Thoracic aorta endothelial cell (primary cell): Measurements from ENCODE around the genes CCDC181, VAMP4 and DNM3.

DNA sequence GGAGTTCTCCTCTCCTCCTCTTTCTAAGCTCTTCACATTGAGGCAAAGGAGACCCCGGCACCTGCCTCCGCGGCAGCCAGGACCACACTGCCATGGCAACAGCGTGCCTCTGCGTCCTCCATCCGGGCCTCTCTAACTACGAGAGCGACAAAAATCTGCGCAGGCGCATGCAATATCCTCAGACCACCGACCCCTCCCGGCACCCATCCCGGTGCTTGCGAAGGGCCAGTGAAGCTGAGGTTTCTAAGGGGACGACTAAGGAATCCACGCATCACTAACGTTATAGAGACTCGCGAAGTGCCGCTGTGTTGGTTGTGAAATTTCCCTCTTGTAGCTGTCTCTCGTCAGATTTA, at the start of gene CCDC181:
Gene CCDC181 (minus strand): TSS at position 146 of the 353 bp plus-strand sequence.
- CAGE, long polyA plus RNA, result no peak

DNA sequence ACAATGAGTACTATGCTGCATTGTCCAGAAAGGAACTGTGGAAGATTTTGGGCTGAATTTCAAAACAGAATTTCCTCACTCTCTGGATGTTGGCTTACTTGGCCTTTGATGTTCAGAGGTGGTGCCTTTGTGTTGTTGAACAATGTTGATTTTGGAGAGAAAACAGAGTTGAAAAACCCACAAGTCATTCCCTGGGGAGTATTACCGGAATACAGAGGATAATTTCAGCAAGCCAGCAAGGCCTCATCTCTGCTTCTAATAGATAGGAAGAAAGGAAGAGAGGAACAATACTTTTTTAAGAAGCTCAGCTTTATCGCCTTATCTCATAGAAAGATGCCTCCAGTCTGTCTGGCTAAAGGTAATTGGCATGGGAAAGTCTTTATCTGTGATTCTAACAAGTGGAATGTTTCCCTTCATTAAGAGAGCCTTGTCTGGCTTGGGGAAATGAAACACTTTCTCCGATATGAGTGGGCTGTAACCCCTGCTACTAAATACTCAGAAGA, 11.5 kb upstream of the SELE start:
- CAGE, long polyA plus RNA, result no peak

GRCh38 chr1:169915188-169915736, 21.6 kb upstream of the SCYL3 start:
- CAGE, long polyA plus RNA, result no peak

DNA sequence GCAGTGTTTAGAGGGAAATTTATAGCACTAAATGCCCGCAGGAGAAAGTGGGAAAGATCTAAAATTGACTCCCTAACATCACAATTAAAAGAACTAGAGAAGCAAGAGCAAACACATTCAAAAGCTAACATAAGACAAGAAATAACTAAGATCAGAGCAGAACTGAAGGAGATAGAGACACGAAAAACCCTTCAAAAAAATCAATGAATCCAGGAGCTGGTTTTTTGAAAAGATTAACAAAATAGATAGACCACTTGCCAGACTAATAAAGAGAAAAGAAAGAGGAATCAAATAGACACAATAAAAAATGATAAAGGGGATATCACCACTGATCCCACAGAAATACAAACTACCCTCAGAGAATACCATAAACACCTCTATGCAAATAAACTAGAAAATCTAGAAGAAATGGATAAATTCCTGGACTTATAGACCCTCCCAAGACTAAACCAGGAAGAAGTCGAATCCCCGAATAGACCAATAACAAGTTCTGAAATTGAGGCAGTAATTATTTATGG, 40.3 kb downstream of the GORAB start:
- CAGE, long polyA plus RNA, result no peak

- CAGE, long polyA plus RNA, result no peak
Measured at GRCh38 chr1:170586967-170587266, 55.0 kb downstream of the GORAB start.

DNA sequence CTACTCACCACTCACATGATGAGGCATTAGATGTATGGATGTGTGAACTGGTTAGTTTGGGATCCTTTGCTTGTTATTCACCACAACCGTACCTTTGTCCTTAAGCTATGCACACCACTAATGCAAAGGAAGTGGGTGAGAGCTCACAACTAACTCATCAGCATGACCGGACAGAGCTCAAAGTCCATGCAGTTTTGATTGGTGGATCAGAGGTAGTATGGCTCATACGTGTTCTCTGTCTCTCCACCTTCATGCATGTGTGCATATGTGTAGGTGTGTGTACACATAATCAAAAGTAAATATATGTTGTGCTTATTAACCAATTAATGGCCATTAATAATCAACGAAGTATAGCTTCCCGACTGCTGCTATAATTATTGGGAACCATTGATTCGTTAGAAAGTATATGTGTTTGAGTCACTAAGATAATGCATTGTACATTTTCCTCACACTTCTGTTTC, 43.4 kb upstream of the MROH9 start:
- CAGE, long polyA plus RNA, result no peak

DNA sequence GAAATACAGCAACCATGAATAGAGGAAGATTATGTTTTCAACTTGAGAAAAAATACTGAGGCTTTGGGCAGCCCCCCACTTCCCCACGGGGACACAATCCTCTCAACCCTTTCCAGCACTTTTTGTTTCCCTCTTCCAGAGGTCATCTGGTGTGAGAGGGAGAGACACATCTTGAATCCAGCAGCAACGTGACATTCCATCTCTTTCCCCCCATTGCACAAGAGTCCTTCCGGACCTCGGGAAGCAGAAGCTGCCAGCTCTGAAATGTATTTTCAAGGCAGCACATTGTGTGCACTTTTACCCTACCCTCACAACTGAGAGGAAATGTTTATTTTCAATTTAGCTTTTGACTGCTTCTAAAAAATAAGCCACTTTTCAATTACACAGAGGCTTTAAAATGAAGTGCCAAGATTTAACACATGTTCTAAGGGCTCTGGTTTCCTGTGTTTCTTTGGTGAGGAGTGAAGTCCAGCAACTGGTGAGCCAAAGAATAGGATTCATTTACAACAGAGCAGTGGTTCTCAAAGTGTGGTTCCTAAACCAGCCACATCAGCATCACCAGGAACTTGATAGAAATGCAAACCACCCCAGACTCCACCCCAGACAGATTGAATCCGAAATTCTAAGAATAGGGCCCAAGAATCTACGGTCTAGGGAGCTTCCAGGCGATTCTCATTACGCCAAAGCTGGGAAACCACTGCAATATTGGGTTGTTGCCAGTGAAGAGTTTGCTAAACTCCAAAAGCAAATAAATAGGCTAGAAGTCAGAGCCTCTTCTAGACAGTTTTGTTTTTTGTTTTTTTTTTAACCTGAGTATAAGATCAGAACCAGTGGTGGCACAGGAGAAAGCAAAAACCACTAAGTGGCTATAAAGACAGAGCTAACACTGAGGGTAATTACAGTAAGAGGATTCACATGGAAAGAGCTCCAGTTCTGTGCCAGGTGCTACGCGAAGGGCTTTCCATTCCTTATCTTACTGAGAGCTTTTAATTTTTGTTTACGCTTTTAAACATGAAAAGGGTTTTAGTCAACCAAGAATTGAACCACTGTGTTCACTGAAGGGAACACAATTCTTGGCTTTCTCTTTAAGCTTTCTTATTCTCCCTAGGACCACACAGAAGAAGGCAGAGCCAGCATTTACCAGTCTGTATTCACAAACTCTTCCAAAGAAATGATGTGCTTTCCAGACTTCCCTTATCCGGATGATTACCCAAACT, 42.6 kb upstream of the FMO2 start:
- CAGE, long polyA plus RNA, result no peak

GRCh38 chr1:171741690-171742288, at the start of gene VAMP4:
TSS of gene VAMP4 (minus strand) at chr1:171742065.
- CAGE, long polyA plus RNA, result no peak

DNA sequence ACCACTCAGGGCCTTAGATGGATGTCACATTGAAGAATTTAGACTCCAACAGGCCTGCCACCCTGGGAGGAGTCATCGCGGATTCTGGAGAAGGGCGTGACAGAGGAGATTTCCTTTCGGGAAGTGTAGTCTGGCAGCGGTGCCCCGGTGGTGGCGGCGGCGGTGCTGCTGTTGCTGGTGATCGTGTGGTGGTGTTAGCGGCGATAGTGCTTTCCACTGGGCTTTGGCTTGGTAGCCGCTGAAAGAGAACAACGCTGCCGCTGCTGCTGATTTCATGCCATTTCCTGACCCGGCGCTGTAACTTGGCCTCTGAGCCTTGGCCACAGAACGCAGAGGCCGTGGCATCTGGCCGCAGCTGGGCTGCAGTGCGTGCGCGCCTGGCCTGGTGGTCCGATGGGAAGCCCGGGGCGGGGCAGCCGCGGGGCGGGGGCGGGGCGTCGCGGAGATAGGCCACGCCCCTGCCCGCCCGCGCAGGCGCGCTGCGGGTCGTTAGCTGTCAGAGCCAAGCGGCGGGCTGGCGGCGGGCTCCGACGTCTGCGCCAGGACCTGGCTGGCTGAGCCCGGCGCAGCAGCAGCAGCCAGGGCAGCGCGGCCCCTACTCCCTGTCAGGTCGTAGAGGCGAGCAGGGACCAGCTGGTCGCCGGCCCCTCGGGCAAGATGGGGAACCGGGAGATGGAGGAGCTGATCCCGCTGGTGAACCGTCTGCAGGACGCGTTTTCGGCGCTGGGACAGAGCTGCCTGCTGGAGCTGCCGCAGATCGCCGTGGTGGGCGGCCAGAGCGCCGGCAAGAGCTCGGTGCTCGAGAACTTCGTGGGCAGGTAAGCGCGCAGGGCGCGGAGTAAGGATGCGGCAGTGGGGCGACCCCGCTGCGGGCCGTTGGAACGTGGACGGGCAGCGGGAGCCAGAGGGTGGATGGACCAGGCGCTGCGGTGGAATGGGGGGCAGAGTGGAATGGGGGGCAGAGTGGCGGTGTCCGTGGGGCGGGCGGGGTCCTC, at the start of gene DNM3:
Gene DNM3 (plus strand): TSS at position 499 of the 995 bp plus-strand sequence.
- CAGE, long polyA plus RNA, result no peak

DNA sequence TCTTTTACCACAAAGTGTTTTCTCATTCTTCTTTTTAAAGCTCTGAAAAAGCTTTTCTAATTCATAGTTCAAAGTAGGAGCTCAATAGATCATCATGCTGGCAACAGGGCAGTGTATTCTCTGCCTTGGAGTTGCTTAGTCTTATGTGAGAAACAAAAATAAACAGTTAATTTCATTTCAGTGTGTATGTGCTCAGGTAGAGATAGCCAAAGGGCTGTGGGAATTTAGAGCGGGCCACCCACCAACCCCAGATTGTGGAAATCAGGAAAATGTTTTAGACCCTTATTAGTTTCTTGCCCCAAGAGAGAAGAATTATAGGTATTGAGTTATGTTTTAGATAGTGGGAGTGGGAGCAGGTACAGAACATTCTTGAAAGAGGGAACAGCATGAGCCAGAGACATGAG, 11.3 kb downstream of the SUCO start:
- CAGE, long polyA plus RNA, result no peak

DNA sequence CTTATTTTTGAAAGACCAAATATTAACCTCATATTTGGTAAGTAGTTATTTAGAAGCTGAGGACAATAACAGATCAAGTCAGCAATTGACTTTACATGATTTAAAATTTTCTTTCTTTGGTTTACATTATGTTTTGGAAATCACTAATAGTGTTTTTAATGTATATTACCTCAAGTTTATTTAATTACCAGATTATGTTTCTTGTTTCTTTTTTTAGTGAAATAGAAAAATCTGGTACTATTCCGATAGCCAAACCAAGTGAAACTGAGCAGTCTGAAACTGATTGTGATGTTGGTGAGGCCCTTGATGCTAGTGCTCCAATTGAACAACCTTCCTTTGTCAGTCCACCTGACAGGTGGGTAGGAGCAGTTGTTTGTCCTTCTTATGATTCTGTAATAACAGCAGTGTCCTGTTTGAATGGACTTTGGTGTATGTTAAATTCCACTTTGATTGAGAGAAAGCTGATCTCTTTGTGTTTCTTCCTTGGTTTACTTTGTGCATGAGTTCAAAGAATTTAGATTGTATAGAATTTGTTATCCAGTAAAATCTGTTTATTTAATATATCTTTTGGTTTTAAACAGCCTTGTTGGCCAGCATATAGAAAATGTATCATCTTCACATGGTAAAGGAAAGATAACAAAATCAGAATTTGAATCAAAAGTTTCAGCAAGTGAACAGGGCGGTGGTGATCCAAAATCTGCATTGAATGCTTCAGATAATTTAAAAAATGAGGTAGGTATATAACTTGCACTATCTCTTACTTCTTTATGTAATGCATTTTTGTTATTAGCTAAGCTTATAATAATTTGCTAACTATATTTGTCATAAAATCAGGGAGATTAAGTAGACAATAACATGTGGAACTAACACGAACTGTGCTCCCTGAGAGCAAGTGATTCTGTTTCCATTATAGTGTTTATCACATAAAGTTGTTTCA, 24.4 kb downstream of the SUCO start:
- CAGE, long polyA plus RNA, result no peak

DNA sequence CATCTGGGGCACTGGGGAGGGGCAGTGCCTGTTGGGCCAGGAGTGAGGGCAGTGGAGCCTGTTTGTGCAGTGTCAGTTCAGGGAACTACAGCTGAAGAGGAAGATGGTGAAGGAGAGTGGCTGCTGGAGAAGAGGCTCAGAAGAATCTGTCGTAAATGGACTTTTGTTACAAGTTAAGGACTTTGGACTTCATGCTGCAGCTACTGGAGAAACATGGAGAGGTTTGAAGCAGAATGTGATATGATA, 3.2 kb upstream of the TNFSF4 start:
- CAGE, long polyA plus RNA, result no peak

- CAGE, long polyA plus RNA, result no peak
Measured at GRCh38 chr1:173439974-173440781, 37.0 kb upstream of the PRDX6 start.

GRCh38 chr1:173485266-173485737, 8.2 kb downstream of the PRDX6 start:
- CAGE, long polyA plus RNA, result no peak

- CAGE, long polyA plus RNA, result no peak
Measured at GRCh38 chr1:173489159-173489842, 12.2 kb downstream of the PRDX6 start.

GRCh38 chr1:173733623-173734424, 19.0 kb downstream of the KLHL20 start:
- CAGE, long polyA plus RNA, result no peak

DNA sequence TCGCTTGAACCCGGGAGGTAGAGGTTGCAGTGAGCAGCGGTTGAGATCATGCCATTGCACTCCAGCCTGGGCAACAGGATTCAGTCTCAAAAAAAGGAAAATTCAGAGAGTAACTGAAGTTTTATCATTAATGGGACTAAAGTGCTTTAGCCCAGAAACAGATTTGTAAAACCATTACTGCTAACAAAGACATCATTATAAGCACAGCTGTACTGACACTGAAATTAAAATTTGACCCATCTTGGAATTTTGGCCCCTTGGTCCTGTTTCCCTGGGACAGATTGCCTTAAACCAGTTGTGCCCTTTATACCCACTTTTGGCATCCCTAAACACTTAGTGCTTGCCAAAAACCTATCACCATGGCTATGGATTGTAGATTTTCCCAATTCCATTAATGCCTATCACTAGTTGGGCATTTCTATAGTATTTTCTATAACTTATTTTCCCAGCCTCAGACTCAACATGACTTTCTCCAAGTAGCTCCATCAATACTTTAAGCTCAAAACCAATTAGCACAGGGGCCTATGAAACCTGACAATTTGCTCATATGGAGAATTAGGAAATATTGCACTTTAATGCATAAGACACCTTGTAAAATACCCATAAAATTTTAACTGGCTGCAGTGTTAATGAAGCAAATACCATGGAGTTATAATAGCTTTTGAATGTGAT, 4.9 kb upstream of the ZBTB37 start:
- CAGE, long polyA plus RNA, result no peak

GRCh38 chr1:173914264-173915061, 2.7 kb downstream of the SERPINC1 start:
- CAGE, long polyA plus RNA, result no peak

GRCh38 chr1:174159717-174160687, 682 bp downstream of the RABGAP1L start:
- CAGE, long polyA plus RNA, result no peak

- CAGE, long polyA plus RNA, result no peak
Measured at GRCh38 chr1:174270399-174270598, 111.0 kb downstream of the RABGAP1L start.